Occipital lobe (tissue), 2 donors: ENCODE data around the genes SCAF11 and SLC38A1.

- RAMPAGE, long total RNA: no peak
These were observed 41.1 kb downstream of the NELL2 start for GRCh38 chr12:44834936-44835436.

DNA sequence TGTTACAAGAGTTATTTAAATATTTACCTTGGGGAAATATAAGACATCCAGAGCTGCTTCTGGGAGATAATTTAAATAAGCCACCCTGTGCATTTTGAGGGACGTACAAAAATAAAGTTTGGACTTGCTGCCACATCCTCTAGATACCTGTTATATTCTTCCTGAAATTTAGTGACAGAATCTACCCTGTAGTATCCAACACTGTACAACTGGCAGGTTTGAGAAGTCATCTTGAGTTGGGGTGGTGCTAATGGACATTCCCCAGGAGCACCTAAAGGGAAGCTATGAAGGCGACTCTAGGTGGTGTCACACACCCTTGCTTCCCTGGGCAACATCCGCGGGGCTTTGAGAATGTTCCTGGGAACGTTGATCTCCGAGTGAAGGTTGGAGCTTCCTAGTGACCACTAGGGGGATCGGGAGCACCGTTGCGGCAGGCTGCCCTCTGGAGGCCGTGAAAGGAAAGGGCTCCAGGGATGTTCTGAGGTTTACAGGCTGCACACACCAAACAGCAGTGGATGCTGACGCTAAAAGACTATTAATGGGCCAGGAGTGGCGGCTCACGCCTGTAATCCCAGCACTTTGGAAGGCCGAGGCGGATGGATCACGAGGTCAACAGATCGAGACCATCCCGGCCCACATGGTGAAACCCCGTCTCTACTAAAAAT is 72.5 kb upstream of the NELL2 start:
- RAMPAGE, long total RNA: no peak

- RAMPAGE, long total RNA: no peak
These were observed 191.5 kb downstream of the ANO6 start for GRCh38 chr12:45407165-45407958.

DNA sequence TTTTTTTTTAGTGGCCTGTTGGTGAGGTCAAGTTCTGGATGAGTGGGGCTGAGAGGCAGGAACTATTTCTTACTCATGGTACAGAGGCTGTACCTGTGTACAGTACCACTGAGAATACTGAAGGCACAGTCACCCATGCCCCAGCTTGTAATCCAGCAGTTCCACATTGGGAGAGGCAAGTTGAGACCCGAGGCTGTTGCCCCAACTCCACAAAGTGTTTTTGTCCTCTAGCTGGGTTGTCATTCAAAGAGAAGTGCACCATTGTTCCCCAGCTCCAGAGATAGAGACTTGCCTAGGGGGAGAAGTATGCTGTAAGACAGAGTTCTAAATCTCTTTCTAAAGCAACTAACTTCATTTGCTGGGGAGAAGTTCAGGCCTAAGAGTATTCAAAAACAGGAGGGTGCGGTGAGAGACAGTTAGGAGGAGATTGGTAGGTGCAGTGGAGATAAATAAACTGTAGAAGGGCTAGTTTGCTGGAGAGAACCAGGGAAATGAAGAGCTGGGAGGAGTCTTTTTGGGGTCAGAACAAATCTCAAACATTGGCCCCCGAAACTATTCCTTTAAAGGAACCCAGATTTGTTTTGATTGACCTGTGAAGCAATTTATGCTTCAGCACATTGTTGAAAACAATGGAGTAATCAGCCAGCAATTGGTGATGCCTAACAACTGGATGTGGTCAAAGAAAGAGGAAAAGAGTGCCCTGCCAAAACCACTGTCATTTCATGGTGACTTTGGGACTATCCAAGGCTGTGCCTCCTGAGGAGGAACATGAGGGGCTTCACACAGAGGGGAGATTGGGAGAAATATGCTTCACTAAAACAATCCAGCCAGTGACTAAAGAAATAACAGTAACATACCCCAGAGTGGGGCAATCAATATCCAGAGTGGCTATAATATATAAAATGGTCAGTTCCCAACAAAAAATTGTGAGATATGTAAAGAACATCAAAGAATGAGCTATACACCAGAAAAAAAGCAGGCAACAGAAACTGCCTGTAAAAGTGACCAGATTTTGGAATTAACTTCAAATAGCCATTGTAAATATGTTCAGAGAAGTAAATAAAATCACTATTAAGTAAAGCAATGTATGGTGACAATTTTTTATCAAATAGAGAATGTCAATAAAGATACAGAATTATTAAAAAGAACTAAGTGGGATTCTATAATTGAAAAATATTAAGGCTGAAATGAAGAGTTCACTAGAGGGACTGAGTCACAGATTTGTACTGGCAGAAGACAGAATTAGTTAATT is 39.1 kb downstream of the ARID2 start:
- RAMPAGE, long total RNA: no peak

DNA sequence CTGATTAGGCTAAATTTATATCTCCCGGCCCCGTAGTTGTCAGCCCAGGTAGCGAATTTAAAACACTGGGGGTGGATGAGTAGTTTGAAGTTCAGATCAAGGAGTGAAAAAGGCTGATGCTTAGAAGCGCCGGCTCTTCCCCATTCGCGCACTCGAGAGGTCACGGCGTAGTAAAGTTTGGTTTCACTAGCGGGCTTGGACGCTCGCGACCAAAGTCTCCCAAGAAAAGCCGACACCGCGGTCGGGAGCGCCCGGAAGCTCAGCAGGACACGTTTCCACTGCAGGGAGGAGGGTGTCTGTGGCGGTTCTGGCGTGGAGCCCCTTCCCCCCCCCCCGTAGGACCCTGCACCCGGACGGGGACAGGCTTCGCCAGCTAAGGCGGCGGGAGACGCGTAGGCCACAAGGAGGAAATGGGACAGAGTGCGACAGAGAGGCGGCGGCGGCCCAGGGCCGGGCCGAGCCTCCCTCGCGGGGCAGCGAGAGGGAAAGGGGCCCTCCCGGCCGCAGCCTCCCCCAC is 664 bp downstream of the SCAF11 start:
- RAMPAGE, long total RNA: no peak

- RAMPAGE, long total RNA: start-site peak on the minus strand at chr12:45990530-45990578, 34 and 229 reads in 2 replicates
These were observed at the start of gene SCAF11 for GRCh38 chr12:45990169-45990775. Gene SCAF11, minus strand, starts transcription at chr12:45990574.

DNA sequence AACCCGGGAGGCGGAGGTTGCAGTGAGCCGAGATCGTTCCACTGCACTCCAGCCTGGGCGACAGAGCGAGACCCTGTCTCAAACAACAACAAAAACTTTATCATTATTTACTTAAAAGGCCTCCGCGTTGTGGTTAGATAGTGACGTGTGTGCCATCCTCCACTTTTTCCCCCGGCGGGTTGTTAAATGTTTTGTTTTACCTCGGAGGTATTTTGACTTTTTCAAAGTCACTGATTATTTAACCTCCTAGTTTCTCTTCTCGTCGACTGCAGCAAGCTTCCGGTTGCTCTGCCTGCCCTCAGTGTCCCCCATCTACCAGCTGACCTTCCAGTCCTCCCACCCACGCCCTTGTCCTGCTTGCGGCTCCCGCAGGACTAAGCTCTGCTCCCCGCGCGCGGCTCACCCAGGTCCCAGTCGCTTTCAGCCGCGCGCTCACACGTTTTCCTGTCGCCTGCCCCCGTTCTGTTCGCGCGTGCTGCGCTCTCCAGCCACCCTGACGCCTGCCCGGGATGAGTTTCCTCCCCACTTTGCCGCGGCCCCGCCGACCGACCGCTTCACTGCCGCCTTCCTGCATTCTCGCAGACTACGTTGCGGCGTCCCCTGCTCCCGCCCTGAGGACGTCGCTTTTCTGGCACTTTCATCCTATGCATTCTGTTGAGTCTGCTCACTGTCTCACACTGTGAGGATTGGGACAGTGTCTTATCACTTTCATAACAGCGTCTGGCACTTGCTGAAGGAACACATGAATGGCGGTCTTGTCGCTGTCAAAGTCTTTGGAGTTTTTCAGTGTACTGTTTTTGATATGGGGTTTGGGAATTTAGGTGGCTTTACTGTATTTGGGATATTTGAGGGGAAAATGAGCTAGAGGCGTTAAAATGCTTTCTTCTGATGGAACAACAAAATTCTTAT is 1.4 kb upstream of the SCAF11 start:
- RAMPAGE, long total RNA: no peak

DNA sequence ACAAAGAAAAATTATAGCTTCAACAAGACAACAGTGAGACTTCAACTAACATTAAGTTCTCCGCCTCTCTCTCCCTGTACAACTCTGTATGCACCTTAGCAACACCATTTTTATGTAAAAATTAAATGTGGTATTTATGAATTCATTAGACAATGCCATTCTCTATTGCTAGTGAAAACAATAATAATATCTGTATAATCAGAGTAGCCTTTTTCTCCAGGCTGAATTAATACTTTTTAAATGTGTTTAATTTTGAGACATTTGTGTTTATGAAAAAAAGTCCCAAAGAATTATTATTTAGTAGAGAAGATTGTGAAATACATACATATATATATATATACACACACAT is 68.8 kb downstream of the SLC38A1 start:
- RAMPAGE, long total RNA: no peak

- RAMPAGE, long total RNA: no peak
These were observed 52.7 kb downstream of the SLC38A1 start for GRCh38 chr12:46216130-46216591.

DNA sequence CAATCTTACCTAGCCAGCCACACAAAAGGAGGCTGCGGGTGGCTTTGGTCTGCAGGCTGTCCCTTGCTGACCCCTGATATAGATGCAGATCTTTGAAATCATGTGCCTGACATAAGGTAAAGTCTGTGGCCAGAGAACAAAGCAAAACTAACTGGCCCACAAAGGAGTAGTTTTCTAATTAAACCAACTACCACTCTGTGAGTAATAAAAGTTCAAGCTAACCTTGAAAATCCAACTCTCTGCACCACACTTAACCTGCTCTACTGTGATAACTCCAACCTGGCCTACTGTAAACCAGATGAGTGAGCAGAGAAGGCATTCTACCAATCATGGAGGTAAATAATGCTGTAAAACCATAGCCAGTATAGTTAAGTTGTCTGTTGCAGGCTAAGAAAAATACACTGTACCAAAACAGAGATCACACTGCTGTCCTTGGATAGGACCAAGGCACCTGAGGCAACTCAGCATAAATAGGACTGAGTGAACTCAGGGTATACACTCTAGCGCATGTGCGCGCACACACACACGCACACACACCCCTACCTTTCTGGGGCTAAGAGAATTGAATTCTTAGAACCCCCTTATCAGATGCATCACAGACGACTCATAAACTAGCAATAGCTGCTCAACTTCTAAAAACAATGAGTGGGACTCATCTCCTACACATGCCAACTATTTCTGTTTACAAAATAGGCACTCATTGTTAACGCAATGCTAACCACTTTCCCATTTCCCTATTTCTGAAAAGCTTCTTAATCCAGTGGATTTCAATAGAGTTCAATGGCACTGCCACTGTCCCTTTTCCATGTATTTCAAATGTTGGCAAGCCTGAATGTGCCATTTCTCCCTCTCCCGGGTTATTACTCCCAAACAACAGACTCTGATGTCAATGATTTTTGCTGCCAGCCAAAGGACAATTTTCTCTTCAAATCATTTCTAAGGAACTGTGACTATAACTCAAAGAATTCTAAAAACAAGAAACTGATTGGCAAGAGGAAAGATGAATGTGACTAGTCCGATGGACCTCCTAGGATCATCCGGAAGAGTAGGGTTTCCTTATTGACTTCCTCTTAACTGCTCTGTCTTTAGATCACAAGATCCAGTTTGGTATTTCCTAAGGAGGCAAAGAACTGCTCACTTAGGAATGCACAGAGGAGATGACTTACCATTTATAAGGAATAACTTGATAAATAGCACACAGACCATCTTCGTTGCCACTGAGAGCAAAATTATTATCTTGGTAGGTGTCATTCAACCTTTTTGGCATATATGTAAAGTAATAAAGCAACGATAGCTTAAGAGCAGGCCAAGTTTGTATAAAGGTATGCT is 48.9 kb downstream of the SLC38A1 start:
- RAMPAGE, long total RNA: no peak

DNA sequence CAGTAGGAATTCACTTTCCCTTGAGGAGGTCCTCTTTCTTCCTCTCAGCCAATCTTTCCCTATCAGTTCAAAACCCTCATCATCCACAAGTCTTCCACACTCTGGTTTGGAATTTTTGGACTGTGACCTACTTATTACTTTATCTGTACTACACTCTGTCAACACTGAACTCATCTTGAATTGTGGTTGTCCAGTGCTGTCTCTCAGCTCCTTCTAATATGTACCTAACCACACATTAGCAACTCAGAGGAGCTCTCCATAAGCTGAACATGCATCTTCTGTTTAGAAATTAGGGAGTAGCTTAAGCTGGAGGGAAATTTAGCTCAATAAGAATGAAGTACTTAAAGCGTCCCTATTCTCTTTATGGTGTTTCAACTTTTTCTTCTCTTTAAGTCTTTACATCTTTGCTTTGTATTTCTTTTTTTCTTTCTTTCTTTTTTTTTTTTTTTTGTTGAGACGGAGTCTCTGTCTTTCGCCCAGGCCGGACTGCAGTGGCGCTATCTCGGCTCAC is 34.8 kb downstream of the SLC38A1 start:
- RAMPAGE, long total RNA: no peak

GRCh38 chr12:46265682-46266064 is 3.2 kb downstream of the SLC38A1 start:
- RAMPAGE, long total RNA: no peak

- RAMPAGE, long total RNA: no peak
These were observed 923 bp downstream of the SLC38A1 start for GRCh38 chr12:46268095-46268144.

DNA sequence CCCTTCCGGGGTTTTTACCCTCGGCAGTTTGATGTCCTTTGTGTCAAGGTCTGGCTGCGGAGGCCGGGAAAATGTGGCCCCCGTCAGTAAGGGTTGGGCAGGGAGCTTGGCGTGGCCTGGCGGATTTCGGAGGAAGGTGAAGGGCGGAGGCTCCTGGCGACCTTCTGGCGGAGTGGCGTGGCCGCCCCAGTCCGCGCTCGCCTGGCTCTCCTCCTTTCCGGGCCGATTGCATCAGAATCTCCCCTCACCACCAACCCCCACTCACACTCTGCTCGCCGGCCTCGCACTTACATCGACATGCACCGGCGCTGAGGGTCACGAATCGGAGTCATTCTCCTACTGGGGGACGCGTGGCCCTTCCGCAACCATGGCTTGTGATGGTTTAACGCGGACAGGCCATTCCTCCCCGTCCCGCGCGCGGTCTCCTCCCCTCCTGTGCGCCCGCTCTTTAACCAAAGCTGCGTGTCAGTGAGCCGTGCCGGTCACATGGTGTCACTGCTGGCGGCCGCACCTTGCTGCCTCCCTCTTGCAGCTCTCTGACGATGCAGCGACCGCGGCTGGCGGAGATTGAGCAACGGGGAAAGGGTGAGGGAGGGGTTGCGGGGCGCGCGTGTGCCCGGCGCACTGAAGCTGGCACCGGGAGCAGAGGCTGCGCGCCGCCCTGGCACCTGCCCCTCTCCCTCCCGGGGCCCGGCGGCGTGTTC is at the start of gene SLC38A1:
Gene SLC38A1 (minus strand): TSS at position 470 of the 704 bp plus-strand sequence.
- RAMPAGE, long total RNA: start-site peak on the minus strand centred at position 555 of the sequence, 295 bp wide, 2,028 and 643 reads in 2 replicates

DNA sequence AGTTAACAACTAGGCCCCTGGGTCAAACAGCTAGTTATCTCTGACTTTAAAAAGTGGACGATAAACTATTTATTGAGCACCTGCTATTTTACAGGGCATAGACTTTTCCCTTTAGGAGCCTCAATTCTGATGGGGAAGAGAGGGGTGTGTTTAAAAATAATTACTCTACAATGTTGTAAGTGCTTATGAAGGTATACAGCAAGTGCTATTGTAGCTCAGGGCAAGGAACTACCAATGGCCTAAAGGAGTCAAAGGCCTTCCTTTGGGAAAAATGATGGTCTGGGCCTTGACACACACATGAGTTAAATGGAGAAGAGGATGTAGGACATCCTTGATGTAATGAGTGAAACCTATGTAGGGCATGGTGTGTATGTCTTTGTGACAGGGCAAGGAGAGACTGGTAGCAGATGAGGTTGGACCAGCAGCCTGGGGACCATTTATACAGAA is 182.2 kb upstream of the SLC38A2 start:
- RAMPAGE, long total RNA: no peak

- RAMPAGE, long total RNA: no peak
These were observed 185.2 kb upstream of the SLC38A2 start for GRCh38 chr12:46557492-46558376.

GRCh38 chr12:46687003-46687774 is 138.6 kb downstream of the SLC38A4 start:
- RAMPAGE, long total RNA: no peak

DNA sequence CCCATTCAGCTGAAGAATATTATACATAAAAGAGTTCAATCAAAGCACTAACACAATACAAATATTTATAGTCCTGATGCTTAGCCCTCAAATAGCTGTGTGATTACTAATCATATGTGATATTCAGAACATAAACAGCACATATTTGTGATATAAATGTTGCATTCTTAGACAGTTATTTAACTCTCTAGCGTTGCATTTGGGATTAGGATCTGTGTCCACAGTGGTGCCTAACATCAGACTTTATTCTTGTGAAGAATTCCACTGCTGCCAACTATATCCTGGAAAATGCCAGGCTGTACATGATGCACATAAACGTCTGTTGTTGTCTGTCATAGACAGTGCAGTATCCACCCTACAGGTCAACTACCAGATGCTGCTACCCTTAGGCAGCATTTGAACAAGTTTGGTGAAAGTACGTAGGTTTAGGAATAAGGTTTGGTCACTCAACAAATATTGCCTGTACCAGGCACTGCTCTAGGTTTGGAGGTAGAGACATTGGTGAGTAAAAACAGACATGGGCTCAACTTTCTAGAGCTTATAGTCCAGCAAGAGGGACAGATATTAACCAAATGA is 39.0 kb downstream of the SLC38A4 start:
- RAMPAGE, long total RNA: no peak

DNA sequence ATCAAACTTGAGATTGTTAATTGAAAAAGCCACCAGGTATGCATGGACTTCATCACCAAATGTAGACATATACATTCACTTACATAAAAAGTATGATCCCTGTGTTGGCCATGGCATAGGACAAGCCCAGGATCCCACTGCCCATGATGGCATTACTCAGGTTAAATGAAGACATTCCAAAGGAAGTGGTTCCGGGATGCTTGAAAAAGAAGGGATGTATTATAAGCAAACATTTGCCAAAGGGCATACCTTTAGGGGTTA is 38.0 kb downstream of the SLC38A4 start:
- RAMPAGE, long total RNA: no peak

GRCh38 chr12:46792973-46793224 is 32.9 kb downstream of the SLC38A4 start:
- RAMPAGE, long total RNA: no peak